Neural progenitor cell (in vitro differentiated cells): ENCODE data around the genes SPAG8, GLIPR2 and ZCCHC7.

GRCh38 chr9:35811868-35812663, at the start of gene SPAG8:
Gene SPAG8, minus strand, starts transcription at chr9:35812262.
- RAMPAGE, long total RNA = no peak

- RAMPAGE, long total RNA = no peak
These were observed 132 bp upstream of the TMEM8B start for GRCh38 chr9:35828998-35829193.

GRCh38 chr9:35919108-35919887, 10.0 kb downstream of the SPAAR start:
- RAMPAGE, long total RNA = no peak

DNA sequence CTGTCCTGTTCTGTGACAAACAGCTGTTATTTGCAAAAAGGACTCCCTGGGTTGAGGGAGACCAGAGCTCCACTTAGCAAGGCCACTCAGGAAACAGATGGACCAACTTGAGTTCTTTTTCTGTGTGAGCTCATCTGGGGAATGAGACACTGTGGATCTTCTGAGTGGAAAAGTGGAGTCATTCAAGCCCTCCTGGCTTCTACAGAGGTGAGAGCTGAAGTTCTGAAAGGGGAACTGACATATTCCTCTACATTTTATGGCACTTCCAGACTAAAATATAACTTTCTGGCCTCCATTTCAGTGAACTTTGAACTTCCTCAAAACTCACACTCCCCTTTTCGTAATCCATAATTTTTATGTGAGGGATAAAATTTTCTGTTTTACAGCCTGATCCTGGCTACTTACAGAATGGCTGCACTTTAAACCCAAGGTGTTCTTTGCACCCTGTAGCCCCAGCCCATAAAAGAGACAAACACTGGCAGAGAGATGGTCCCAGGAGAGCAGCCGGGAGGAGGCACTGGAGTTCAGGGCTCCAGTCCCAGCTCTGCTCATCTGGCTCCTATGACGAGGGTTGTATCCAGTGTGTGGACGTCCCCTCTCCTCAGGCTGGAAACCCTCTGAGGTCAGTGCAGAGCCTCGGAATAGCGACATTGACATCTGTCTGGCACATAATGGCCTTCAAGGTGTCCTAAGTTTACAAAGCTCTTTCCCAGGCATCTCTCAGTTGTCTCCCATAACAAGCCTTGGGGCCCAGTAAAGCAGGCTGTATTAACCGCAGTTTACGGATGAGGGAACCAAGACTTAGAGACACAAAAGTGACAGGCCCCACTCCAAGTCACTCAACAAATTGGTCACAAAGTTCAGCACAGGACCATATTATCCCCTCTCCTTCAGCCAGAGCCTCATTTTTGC, 11.0 kb downstream of the SPAAR start:
- RAMPAGE, long total RNA = no peak

- RAMPAGE, long total RNA = no peak
These were observed at the start of gene GLIPR2 for GRCh38 chr9:36136144-36136920. Gene GLIPR2, plus strand, starts transcription at chr9:36136733.

DNA sequence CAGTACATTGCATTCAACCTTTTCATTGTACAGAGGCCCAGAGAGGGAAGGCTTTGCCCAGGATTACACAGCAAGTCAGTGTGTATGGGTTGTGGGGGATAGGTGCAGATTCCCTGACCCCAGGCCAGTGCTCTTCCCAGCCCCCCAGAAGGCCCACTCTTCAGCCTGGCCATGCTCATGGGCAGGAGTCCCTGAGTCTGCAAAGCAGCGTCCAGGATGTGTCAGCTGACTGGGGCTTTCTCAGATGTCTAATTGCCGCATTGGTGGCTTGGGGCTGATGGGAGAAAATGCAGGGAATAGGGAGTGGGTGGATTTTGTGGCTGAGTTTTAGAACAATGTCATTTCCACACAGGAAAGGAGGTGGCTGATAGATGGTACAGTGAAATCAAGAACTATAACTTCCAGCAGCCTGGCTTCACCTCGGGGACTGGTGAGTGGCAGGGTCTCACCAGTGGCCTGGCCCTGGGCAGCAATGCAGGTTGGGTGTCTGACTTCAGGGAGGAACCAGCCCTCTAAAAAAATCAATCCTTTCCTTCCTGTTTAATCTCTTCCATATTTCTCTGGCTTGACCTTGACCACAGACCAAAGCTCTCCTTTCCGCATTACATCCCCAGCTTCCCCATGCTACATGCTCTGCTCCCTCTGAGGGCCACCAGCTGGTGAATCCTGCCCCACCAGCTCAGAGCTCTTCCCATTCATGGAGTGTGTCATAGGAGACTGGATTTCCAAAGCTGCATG, 14.2 kb downstream of the GLIPR2 start:
- RAMPAGE, long total RNA = no peak

- RAMPAGE, long total RNA = no peak
These were observed 10.3 kb upstream of the CCIN start for GRCh38 chr9:36158740-36159399.

- RAMPAGE, long total RNA = no peak
These were observed 8.9 kb upstream of the CCIN start for GRCh38 chr9:36160132-36160877.

- RAMPAGE, long total RNA = no peak
These were observed 945 bp downstream of the CLTA start for GRCh38 chr9:36191642-36192089.

GRCh38 chr9:36316569-36317254, 58.5 kb upstream of the GNE start:
- RAMPAGE, long total RNA = no peak

GRCh38 chr9:36566626-36567415, 5.9 kb upstream of the MELK start:
- RAMPAGE, long total RNA = no peak

DNA sequence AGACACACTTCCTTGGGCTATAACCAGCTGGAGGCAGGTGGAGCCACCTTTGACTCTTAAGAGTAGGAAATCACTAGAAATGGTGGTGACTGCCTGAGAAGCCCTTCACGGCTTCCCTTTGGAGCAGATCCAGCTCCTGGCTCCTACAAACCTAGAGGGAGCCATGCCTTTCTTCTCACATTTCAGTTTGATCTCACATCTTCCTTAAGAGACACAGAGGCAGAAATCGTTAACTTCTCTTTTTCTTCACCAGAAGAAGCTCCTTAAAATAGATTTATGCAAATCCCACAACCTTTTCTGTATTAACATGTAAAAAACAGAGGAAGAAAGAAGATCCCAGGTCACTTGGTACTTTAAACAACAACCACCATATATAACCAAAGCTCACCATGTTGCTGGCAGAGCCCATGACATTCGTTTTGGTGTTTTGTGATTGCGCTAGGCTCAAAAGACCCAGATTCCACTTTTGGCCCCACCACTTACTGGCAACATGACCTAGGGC, 29.6 kb downstream of the PAX5 start:
- RAMPAGE, long total RNA = no peak

DNA sequence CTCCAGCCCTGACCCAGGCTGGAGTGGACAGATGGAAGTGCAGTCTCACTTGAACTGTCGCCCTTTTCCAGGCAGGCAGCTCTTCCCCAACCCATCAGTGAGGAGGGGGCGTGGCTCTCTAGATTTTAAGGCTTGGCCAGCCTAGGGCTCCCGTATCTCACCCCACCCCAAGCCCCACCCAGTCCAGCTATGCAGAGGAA, 2.2 kb downstream of the PAX5 start:
- RAMPAGE, long total RNA = no peak

DNA sequence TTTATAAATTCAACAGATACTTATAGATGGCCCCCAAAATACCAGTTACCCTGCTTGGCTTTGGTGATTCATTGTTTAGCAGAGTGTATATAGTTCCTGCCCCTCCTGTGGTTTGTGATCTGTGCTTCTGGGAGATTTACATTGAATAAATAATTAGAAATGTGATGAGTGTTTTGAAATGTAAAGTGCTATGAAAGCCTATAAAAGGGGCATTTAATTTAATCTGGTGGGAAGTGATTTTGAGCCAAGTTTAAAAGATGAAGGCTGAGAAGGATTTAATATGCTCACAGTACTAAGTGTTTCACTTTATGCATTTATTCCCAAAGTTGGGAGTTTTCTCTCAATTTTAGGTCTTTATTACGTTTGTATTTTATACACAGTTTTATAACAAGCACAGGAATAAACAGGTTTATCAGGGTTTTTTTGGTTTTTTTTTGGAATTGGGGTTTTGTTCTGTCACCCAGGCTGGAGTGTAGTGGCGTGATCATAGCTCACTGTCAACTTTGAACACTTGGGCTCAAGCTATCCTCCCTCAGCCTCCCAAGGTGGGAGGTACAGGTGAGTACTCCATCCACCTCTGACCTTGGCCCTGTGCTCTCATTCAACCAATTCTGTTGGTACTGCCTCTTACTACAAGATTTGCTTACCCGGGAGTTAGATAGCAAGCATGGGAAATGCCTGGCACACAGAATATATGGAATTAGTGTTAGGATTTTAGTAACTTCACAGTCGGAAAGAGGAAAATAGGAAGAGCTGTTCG, 36.5 kb upstream of the ZCCHC7 start:
- RAMPAGE, long total RNA = no peak

DNA sequence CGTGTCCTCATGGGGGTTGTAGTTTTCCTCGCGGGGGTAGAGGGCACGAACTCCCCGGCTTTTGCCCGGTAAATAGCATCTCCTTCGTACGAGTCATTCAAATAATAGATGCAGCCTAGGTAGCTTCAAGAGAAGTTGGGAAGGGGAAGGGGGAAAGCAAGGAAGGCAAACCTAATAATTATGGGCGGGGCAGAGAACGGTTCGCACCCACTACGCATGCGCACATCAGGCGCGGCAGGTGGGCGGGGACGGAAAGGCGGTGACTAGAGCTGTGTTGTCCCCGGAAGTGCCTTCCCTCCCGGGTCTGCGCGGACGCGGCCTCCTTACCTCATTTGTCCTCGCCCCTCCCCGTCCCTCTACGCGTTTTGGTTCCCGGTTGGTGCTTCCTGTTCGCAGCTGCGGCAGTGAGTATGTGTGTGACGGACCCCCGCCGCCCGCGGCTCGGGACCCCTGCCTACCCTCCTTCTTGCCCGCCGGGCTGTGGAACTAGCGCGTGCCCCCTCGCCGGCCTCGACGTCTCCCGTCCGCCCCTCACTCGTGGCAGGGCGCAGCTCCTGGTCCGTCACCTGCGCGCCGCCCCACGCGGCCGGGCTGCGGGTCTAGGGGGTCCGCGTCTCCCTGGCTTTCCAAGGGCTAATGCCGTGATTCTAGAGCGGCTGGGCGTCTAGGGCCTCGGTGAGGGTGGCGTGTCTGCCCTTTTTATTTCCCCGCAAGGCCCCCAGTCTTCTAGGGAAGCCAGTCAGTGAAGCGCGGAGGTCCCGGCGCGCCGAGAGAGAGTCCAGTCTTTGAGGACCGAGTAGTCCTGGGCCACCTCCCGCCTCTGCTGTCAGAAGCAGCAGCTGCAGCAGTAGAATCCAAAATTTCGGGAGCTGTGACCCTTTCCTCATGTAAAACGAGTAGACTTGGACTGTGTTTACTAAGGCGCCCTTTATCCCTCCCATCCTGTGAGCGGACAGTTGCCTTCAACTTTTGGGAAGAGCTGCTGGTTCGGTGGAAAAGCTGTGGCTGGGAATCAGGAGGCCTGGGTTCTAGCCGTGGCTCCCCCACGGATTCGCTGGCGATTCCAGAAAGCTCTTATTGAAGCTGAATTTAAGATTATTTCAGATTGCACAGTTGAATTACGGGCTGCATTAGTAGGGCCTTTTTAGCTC, at the start of gene ZCCHC7:
Gene ZCCHC7 (plus strand): TSS at position 355 of the 1,151 bp plus-strand sequence.
- RAMPAGE, long total RNA = no peak

- RAMPAGE, long total RNA = no peak
These were observed 78.6 kb downstream of the ZCCHC7 start for GRCh38 chr9:37198837-37199453.

DNA sequence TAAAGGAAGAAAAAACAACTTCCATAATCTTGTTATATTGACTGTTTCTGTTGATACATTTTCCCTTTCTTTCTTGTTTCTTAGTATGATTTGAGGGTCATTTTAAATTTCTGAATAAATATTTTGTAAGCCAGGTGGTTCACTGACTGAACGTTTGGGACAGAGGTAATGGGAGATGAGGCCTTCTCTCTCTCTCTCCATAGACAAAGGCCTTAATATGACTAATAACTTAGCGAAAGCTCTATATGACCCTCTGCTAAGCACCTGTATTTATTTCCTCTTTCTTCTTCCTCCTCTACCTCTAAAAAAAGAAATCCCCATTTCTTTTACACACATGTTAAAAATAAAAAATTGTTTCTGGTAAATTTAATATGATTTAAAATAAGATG, 128.9 kb upstream of the GRHPR start:
- RAMPAGE, long total RNA = no peak

DNA sequence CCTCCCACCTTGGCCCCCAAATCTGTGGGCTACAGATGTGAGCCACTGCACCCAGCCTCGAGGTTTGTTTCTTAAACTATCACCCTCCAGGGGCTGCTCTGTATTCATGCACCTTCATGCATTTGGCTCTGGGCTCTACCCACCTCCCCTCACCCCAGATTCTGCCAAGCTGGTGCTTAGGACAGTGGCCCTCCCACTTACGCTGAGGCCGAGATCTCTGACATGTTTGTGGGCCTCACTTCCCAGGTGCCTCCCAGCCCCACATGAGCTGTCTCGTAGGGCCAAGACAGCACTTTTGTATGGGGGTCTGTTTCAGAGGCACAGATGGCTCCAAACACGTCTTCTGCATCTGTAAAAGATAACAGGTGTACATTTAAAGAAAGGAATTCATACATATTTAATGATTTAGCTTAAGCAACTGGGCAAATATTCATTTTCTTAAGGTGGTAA, 28.0 kb upstream of the GRHPR start:
- RAMPAGE, long total RNA = no peak

- RAMPAGE, long total RNA = no peak
These were observed 13.5 kb upstream of the GRHPR start for GRCh38 chr9:37408684-37409693.

- RAMPAGE, long total RNA = no peak
These were observed 4.4 kb upstream of the GRHPR start for GRCh38 chr9:37417842-37418814.